Natural killer cell (primary cell): ENCODE data around the genes CCDC71L and DNAJB9.

DNA sequence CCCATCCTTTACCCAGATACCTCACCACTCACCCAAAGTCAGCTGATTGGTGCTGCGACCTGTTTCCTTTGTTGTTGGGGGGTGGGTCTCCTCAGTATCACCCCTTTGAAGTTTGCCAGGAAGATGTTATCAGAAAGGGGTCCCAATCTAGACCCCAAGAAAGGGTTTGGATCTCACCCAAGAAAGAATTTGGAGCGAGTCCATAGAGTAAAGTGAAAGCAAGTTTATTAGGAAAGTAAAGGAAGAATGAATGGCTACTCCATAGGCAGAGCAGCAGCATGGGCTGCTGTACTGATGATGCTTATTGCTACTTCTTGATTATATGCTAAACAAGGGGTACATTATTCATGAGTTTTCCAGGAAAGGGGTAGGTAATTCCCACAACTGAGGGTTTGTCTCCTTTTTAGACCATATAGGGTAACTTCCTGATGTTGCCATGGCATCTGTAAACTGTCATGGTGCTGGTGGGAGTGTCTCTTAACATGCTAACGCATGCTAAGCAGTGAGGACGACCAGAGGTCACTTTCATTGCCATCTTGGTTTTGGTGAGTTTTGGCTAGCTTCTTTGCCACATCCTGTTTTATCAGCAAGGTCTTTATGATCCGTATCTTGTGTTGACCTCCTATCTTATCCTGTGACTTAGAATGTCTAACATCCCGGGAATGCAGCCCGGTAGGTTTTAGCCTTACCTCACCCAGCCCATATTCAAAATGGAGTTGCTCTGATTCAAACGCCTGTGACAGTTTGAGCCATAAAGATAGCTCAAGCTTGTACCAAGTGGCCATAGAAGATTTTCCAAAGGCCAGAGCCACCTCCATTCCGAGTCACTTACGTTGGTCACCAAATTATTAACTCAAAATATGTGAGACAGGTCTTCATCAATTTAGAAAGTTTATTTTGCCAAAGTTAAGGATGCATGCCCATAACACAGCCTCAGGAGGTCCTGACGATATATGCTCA lies 175.9 kb upstream of the NAMPT start:
- PRO-cap = no peak

DNA sequence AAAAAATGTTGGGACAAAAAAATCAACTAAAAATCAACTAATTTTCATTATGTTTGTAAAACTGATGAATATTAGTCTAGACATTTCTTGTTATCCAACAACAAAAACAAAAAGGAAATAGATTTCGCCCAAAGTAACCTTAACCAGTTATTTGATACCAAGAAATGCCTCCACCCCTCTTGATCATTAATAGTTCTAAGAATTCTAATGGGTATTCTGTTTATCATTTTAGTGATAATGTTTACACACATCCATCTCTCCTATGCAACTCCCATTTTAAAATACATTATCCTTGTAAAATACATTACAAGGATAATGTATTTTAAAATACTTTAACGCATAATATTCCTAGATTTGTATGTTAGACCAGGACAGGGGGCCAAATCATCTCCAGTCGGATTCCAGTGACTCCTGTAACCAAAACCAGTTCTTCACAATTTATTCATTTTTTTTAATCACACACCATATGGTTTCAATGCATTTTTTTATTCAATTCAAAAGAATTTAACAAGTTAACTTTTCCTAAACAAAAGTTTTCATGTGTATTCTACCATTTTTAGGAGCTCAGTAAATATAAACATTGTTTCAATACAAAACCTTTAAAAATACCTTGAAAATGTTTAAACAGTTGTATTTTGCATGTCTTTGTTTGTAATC lies 1.9 kb downstream of the CCDC71L start:
- PRO-cap = no peak

GRCh38 chr7:106660547-106661364 lies at the start of gene CCDC71L:
CCDC71L (minus strand) TSS chr7:106661158.
- PRO-cap = bidirectional peak, plus-strand start at chr7:106660619, minus-strand start at chr7:106660637; bidirectional peak, plus-strand start at chr7:106660810, minus-strand start at chr7:106660774; bidirectional peak, plus-strand start at chr7:106661279, minus-strand start at chr7:106661158

DNA sequence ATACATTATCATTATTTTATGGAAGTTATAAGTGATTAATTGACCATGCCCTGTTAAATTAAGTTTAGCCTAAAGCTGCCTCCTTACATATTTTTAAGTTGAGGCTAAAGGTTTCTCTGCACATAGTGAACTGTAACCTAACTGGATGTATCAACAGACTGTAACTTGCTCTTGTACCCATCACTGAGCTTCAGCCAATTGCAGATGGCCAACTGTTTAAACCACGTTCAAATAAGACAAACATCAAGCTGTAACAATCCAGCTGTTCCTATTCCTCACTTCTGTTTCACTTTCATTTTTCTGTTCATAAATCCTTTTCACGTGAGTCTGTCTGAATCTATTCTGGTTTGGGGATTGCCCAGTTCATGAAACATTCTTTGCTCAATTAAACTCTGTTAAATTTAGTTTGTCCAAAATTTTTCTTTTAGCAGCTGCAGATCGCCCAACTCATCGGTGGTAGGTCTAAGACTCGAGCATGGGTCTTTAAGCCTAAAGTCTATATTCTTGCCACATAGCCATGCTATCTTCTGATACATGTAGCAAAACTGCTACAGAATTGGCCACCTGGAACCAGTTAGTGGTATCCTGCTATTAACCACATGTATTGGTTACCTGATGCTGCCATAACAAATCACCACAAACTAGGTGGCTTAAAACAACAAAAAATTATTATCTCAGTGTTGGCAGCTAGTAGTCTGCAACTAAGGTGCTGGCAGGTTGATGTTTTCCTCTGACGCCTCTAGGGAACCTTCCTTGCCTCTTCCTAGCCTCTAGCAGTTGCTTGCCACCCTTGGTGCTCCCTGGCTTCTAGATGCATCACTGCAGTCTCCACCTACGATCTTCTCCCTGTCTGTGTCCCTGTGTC lies 96.9 kb upstream of the PIK3CG start:
- PRO-cap = no peak

DNA sequence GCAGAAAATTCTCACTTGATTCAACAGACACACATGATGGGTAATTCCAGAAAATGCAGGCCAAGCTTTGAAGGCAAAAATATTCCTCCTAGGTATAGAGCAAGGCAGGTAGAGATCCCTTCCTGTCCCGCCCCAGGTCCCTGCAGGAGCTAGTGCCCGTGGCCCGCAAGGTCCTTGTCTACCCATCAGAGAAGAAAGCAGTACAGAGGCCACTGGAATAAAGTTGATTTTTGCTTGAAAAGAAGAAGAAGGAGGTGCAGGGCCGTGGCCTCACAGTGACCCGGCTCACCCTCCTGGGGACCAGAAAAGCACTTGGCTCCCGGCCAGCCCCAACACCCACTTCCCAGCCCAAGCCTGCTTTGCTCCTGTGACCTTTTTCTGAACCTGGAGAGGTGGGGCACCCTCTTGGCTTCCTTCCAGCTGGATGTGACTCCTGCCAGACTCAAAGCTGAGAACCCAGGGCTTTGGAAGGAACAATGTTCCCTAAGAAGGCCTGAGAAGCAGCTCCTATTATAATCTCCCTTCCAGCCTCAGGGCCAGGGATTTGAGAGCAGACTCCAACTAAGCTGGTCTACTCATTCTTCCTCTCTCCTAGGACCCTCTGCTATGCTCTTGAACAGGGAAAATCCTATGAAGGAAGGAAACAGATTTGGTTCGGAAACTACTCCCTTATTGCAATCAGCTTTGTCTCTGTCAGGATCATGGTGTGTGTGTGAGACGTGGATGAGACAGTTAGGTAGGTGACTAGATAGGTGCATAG lies 6.1 kb upstream of the PIK3CG start:
- PRO-cap = no peak

DNA sequence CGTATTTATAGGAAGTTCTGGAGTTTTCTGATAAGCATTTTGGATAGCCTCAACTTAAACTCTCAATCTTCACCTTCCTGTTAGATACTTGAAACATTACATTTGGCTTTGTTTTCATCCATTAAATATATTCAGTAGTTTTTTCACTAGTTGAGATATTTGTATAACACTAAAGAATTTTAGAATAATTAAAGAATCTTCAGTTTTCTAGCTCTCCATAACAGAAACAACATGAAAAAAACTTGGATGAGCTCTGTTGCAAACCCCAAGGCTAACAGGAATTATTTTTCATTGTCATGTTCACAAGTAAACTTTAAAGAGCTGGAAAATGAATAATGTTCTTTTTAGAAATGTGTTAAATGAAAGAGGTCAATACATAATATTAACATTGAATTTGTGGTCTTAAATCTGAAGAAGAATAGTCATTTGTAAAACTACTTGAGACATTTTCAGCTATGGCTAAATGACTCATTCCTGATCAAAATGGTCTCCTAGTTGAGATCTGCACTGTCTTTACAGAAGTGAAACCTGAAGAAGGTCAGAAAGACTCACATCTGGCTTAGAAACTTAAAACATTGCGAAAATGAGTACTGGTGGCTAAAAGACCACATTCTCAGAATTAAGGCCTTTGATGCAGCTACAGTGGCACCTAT lies 5.8 kb downstream of the PIK3CG start:
- PRO-cap = no peak

GRCh38 chr7:107156921-107157604 lies 11.7 kb upstream of the HBP1 start:
- PRO-cap = no peak

DNA sequence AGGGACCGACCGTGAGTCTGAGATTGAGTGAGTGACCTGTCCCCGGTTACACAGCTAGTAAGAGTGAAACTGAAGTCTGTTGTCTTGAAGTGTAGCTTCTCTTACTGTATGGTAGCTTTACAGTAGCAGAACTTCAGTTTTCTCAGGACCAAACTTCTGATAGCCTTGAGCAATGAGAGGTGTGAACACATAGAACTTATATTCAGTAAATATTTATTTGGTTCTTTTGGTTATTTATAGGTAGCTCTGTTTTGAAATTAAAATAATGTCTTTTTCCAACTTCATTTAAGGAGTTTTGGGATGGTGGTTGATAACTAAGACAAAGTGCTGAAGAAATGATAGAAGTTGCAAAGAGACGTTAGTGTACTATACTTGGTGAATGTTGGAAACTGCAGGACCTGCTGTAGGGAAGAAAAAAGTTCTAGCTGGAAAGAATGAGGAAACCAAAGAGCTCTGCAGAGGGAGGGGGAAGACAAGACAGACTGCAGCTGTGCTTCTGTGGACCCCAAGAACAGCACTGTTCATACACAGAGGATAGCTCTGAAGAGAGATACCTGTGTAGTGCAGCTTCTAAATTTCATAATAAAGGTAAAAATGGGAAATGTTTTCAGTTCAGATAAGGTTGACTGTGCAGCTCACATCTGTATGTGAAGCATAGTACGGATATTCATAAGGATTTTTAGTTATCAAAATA lies 5.5 kb downstream of the HBP1 start:
- PRO-cap = no peak

DNA sequence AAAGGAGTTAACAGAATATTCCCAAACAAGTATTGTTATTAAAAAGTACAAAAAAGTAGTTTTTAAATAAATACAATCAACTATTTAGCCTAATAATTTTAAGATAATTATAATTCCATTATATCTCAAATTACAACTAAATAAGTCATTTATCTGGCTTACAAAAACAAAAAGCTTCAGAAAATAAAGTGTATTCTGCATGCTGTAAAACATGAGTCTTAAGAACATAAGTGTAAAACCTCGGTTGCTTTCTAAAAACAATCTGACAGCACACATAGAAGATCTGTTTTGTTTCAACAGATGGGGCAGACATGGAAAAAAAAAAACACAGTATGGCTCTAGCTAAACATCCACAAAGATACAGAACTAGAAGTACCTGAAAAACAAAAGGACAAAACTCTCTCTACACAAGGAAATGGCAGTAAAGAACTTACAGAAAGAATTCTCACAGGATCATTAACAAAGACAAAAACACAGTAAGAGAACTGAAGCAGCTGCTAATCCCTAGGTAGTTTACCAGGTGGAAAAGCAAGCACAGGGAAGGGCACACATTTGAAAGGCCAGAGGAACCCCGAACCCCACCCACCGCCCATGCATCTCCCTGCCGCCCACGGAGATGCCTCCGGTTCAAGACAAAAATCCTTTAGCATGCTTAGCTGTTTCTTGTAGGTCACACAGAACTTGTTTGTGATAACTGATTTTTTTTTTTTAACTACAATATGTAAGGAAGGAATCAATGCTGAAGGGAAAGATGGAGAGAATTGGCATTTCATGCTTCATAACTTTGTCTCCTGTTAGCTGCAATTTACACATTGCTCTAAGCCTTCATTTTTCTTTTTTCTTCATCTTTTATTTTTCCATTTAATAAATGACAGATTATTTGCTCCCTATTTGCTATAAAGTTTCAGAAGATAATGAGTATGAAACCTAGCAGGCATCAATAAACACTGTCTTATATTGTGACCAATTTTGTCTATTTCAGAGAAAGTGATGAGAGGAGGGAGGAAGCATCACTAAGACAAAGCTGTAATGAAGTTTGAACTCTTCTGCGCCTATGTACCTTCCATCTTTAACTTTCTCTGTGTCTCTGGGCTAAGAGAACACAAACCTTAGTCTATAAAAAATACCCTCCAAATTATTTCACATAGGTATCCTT lies 42.7 kb downstream of the DLD start:
- PRO-cap = no peak

DNA sequence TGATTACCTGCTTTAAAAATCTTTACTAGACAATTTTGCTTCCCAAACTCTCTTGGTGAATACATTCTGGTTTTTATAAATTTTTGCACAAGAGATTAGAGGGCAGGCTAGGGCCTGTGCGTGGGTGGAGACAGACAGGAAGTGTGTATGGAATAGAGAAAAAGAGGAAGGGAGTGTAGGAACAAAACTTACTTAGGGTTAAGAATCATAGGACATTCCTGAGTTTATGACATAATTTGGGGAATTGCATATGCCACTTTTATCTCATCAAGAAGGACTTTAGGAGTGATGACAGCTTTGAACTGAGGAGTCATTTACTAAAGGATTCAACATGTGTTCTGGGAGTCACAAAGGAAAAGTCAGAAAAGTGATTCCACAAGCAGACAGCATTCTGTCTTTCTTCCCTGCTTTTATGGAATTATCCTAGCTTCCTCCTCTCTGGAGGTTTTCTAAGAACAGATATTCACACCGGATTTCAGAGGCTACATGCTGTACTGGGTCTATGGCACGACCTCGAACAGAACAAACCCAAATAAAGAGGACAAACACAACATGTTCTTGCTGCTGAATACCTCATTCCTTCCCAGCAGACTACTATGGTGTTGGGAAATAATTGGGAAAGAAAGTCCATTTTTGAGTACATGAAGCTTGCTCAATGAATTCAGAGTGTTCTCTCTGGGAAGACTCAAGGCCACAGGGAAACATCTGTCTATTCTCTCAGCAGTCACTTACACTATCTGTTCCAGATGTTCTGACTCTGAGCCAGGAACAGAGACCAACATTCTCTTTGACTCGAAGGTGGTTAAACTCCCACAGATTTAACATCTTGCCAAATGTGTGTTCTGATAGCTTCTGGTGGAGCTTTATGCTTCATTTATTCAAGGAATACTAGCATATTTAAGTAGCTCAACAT lies 31.1 kb downstream of the LAMB1 start:
- PRO-cap = no peak

DNA sequence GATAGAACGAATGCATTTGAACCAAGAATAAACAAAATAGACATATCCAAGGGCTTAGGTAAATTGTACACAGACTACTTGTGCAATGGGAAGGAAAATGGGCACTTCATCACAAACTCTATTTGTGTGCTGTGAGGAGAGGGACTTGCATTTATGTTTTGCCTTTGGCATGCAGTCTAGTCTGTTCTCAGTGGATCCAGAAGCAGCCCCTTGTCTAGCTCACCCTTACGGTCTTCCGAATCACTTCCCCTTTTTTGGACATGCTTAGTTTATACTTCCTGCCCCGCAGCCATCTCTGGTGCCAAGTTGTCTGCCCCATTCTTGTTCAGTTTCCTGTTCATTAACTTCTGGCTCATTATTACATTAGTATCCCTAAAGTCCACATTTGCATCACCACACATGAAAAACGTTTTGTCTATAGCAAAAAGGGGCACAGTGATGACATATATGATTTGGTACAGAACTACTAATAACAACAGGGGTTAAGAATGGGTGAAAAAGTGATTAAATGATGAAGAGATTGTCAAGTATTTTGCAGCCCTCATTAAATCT lies 161.6 kb downstream of the NRCAM start:
- PRO-cap = no peak

DNA sequence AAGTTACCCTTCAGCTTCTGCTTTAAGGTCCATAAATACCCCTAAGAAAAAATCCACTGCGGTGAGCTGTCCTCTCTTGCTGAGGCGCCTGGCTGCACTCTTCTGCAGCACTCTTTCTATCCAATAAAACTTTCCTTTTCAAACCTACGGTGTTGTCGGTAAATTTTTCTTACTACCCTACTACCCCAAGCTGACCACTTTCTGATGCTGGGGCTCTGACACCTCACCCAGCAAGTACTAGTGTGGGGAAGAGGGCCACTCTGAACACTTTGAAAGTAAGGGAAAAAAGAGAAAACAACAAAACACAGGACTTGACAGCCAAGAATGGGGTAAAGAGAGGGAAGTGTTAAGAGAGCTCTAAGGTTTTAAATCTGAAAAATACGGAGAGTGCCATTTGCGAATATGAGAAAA lies 2.3 kb downstream of the PNPLA8 start:
- PRO-cap = no peak

DNA sequence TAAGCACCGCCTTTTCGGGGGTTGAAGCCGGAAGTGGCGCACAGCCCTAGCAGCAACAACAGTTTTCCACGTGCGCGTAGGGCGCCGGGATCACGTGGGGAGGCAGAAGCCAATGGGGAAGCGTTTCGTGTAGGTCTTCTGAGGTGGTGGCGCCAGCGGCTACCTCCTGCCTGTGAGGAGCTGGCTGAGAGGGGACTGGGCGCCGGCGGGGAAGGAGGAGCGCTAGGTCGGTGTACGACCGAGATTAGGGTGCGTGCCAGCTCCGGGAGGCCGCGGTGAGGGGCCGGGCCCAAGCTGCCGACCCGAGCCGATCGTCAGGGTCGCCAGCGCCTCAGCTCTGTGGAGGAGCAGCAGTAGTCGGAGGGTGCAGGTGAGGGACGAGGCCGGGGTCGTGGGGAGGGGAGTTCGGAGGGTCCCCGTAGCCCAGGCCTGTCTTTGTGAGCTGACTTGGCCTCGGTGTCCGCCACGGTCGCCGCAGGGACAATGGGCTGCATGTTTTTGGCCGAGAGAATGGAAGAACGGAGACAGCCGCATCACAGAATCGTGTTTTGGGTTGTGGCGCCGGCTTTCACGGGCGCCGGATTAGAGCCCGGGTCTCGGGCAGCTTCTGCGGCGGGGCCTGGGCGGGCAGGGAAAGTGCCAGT lies at the start of gene DNAJB9:
DNAJB9 (plus strand) TSS at position 141 of the 644 bp plus-strand sequence.
- PRO-cap = bidirectional peak, plus-strand start at position 187 of the sequence, minus-strand start outside the sequence; bidirectional peak, plus-strand start at position 582 of the sequence, minus-strand start at position 557 of the sequence

DNA sequence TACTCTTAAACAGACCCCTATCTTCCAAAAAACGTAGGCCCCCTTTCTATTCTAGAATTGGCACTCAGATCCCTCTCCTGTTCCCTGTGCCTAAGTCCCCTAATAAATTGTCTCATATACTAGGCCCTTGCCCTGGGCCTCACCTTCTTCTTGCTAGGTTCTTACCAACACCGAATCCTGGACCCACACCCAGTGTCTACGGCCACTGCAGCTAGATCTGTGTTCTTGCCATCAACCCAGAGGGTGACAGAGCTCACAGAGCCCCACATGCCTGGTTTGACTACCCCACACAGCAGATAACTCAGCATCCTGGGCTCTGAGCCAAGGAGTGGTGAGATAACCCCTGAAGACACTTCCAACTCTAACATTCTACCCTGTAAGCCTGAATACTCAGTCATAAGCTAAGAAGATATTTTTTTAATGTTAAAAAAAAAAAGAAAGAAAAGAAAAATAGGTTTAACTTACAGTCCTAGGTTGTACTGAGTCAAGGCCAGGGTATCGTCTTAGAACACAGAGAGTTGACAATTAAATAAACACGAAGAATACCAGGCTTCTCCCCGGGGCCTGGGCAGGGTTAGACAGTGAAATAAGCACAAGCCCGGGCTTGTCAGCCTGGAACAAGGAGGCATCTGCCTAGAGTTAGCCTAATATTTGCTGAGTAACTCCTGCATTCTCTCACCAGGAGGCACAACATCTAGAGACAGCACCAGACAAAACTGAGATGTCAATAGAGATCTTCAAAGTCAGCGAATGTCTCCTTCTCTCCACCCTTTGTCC lies 556.6 kb upstream of the LRRN3 start:
- PRO-cap = no peak

GRCh38 chr7:111013356-111013740 lies 77.6 kb upstream of the LRRN3 start:
- PRO-cap = no peak

- PRO-cap = no peak
These were observed 114.7 kb downstream of the LRRN3 start for GRCh38 chr7:111205400-111206222.

GRCh38 chr7:111817951-111818536 lies 255.8 kb upstream of the IMMP2L start:
- PRO-cap = no peak

GRCh38 chr7:111860380-111861017 lies 298.2 kb upstream of the IMMP2L start:
- PRO-cap = no peak

- PRO-cap = no peak
These were observed 205.0 kb downstream of the DOCK4 start for GRCh38 chr7:112001029-112001686.

GRCh38 chr7:112422053-112422357 lies 28.3 kb upstream of the IFRD1 start:
- PRO-cap = no peak